Jurkat, Clone E6-1 (cell line): ENCODE measurements around the gene CAPZA1.

DNA sequence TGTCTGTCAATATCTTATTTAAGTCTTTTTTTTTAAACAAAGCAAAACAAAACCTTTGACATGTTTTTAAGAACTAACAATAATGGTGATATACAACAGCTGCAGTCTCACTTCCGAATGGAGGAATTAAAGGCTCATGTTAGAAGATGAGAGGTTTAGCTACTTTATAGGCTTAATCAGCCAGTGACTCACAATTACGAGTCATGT is 28.9 kb downstream of the KCNA3 start:
- RRBS, result no CpG with 5 or more reads among the region's 2 CpGs

DNA sequence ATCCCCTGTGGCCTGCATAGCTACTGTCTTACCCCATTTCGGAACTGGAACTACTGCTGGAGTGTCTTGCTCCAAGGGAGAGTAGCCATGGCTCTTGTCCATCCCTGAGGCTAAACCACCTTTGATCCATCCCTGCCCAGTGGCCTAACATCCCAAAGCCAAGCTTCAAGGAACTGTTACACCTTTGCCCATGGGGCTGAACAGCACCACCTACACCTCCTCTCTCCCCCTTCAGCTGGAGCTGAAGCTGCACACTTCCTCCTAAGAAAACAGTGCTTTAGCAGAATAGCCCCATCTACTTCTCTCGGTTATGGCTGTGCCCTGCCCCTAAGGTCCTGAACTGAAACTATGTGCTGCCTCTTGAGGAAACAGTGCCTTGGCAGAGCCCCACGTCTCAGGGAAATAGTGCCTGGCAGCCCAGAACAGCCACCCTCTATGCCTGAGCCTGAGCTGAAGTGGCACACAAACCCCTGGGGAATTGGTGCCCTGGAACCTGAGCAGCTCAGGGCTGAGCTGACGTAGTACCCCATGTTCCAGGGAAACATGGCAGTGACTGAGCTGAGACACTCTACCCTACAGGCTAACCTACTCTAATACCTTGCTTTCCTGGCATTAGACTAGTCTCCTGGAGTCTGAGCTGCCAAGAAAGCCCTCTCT is 85.2 kb upstream of the CD53 start:
- RRBS, result no CpG with 5 or more reads among the region's 4 CpGs

DNA sequence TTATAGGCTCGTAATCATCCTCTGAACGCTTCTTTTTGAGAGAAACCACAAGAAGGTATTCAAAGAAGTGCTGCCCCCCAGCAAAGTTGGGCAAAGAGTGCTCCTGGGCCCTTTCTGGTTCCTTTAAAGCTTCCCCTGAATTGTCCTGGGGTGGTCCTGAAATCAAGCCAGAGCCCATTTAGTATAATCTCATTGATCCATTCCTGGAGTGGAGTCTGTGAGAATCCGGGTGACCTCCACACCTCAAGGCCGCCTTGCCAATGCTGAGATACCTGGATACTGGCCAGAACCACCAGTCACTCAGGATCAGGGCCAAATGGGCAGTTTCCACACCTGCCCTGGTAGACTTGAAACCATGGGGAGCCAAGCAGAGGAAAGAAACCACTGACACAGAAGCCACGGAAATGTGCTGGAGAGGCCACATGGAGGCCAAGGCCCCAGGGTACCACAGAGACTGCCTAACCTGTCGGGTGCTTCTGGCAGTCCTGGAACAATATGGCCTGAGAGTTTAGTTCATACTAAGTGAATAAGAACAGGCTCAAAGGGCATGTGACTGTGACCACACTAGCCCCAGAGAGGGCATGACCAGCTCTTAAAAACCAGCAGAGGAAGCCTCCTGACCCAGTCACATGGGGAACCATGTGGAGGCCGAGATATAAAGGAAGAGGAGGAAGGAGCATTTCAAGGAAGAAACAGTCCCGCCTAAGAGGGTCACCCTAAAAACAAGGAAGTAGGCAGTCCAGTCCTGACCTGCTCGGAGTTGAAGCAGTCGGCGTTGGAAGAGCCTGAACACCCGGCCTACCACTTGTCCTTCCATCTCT is 593 bp downstream of the DENND2D start:
- RRBS, result no CpG with 5 or more reads among the region's 12 CpGs

GRCh38 chr1:111222705-111223403 is 4.7 kb upstream of the CHI3L2 start:
- RRBS, result no CpG with 5 or more reads among the region's 7 CpGs

GRCh38 chr1:111228281-111228899 is 877 bp downstream of the CHI3L2 start:
- RRBS, result no CpG with 5 or more reads among the region's 4 CpGs

- RRBS, result no CpG with 5 or more reads among the region's 47 CpGs
Measured at GRCh38 chr1:111514995-111516081, 11.9 kb upstream of the ADORA3 start.

- RRBS, result no CpG with 5 or more reads among the region's 14 CpGs
Measured at GRCh38 chr1:111733225-111734329, 5.6 kb downstream of the INKA2 start.

- RRBS, result no CpG with 5 or more reads among the region's 8 CpGs
Measured at GRCh38 chr1:111735877-111736356, 3.3 kb downstream of the INKA2 start.

- RRBS, result no CpG with 5 or more reads among the region's 3 CpGs
Measured at GRCh38 chr1:112056925-112057299, 67.4 kb upstream of the KCND3 start.

DNA sequence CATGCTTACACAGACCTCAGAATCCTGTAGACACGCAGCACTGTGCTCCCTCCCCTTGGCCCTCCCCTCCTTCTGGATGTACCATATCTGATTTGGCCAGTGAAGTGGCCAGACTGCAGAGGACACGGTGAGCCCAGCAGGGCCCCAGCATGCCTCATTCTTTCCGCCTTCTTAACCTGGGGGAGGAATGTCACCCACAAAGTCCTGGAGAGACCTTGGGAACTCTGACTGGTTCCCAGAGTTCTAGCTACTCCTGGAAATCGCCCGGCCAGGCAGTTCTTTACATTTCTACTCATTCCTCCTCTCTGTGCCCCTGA is 74.4 kb upstream of the KCND3 start:
- RRBS, result no CpG with 5 or more reads among the region's 5 CpGs

DNA sequence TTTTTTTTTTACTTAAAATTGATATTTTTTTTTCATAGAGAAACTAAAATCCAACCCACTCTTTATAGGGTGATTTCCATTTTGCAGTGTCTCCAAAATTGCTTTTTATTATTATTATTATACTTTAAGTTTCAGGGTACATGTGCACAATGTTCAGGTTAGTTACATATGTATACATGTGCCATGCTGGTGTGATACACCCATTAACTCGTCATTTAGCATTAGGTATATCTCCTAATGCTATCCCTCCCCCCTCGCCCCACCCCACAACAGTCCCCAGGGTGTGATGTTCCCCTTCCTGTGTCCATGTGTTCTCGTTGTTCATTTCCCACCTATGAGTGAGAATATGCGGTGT is 197.0 kb upstream of the CTTNBP2NL start:
- RRBS, result no CpG with 5 or more reads among the region's 4 CpGs

- RRBS, result no CpG with 5 or more reads among the region's 16 CpGs
Measured at GRCh38 chr1:112390742-112391408, 5.1 kb upstream of the CTTNBP2NL start.

DNA sequence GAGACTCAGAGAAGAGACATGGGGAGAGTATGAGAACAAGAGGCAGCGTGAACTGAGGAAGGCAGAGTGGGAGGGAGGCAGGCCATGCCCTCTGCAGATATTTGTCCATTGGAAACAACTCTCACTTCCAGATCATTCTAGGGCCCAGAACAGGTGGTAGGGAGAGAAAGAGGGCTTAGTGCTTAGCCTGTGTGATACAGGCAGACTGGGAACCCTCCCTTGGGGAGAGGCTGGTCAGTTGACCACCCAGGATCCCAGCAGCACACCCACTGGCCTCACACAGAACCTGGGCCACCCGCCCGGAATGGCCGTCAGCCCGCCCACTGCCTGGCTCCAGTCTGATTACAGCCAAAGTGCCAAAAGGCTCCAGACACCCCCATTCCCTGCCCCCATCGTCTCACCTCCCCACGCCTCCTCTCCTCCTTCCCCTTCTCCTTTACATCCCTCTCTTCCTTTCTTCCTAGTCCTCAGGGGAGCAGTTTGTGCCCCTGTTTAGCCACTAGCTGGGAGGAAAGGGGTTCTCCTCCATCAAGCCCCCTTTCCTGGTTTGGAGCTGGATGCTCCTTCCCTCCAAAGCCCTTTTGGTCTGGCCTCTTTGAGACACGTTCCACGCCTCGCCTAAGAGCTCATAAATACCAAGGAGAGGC is 4.8 kb upstream of the WNT2B start:
- RRBS, result no CpG with 5 or more reads among the region's 10 CpGs

DNA sequence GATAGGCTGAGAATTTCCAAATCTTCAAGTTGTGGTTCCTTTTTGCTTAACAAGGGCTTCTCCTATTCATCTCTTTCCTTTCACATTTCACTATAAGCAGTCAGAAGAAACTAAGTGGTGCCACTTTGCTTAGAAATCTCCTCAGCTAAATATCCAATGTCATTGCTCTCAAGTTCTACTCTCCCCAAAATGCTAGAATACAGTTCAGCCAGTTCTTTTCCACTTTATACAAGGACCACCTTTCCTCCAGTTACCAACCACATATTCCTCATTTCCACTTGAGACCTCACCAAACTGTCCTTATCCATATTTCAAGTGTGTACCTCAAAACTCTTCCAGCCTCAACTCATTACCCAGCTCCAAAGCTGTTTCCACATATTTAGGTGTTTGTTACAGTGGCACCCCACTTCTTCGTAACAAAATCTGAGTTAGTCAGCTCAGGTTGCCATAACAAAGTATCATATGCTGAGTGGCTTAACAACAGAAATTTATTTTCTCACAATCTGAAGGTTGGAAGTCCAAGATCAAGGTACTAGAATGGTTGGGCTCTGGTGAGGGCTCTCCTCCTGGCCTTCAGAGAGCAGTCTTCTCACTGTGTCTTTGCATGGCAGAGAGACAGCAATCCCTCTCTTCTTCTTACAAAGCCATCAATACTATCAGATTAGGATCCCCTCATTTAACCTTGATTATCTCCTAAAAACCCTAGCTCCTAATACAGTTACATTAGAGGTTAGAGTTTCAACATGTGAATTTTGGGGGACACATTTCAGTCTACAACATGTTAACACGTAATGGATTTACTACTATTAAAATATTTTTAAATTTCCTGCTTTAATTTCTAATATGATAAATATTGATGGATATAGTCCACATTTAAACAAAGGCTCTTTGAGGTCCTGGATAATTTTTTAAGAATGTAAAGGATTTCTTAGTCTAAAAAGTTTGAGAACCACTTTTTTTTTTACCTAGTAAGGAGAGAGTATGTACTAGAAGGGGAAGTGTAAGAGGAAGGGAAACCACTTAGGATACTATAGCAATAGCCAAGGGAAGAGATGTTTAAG is 12.4 kb downstream of the ST7L start:
- RRBS, result no CpG with 5 or more reads among the region's 2 CpGs

DNA sequence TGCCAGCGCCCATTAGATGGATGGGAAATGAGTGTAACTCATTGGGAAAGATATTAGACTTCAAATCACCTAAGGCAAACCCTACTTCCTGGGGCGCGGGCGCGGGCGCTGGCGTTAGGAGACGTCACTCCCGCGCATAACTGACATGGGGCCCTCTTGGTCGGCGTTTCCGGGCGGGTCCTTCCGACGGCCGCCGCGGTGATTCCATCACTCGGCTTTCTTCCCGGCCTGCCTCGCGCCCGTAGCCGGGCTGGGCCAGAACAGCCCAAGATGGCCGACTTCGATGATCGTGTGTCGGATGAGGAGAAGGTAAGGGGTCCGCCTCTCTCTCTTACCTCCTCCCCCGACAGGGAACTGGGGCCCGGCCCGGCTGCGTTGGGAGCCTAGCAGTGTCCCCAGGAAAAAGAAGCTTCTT is at the start of gene CAPZA1:
CAPZA1 (plus strand) TSS at position 258 of the 415 bp plus-strand sequence.
- RRBS, result 2% methylated on average over 9 of the region's 34 CpGs

- RRBS, result no CpG with 5 or more reads among the region's 3 CpGs
Measured at GRCh38 chr1:112671290-112671831, 3.1 kb upstream of the MOV10 start.

DNA sequence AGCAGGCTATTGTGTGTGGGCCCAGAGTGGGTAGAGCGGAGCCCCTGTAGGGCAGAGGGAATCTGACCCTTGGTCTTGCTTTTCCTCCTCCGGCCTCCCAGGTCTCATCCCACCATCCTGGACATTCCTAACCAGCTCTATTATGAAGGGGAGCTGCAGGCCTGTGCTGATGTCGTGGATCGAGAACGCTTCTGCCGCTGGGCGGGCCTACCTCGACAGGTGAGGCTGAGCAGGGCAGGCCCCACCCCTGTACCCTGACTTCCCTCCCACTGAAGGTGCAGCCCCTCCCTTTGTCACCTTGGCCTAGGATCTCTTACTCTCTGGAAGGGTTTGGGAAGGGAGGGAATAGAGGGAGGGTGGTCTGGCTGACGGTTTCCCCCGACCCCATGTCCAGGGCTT is 9.0 kb downstream of the RHOC start:
- RRBS, result no CpG with 5 or more reads among the region's 10 CpGs

- RRBS, result 0% methylated on average over 2 of the region's 9 CpGs
Measured at GRCh38 chr1:112716106-112716542, 992 bp upstream of the PPM1J start.

- RRBS, result no CpG with 5 or more reads among the region's 10 CpGs
Measured at GRCh38 chr1:112818772-112819644, 100.3 kb downstream of the TAFA3 start.

DNA sequence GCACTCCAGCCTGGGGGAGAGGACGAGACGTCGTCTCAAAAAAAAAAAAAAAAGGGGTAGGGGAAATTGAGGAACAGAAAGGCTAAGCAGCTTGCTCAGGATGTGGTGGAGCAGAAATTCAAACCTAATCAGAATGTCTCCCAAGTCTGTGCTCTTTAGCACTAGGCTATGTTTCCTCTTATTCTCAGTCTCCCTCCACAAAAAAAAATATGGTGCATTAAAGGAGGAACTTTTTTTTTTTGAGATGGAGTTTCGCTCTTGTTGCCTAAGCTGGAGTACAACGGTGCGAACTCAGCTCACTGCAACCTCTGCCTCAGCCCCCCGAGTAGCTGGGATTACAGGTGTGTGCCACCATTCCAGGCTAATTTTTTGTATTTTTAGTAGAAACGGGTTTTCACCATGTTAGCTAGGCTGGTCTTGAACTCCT is 114.1 kb downstream of the SLC16A1 start:
- RRBS, result no CpG with 5 or more reads among the region's 8 CpGs